ENCODE results near the genes HAP1, NT5C3B, ACLY, KAT2A and STAT5B.

DNA sequence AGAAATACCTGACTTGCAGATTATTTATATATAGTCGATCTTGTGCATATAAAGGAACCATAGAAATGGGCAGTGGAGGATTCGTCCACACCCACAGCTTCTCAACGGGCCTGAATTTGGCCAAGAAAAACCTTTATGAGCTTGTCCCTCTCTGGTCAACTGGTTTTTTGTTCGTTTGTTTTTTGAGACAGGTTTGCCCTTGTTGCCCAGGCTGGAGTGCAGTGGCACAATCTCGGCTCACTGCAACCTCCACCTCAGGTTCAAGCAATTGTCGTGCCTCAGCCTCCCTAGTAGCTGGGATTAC, 2.9 kb downstream of the EIF1 start:
- PRO-cap = unidirectional peak, plus-strand start at position 65 of the sequence

GRCh38 chr17:41697196-41697640, 8.5 kb downstream of the EIF1 start:
- PRO-cap = no peak

- PRO-cap = unidirectional peak, minus-strand start at chr17:41734643
These were observed at the start of gene HAP1 for GRCh38 chr17:41734228-41735332. HAP1 (minus strand) TSS chr17:41734643.

DNA sequence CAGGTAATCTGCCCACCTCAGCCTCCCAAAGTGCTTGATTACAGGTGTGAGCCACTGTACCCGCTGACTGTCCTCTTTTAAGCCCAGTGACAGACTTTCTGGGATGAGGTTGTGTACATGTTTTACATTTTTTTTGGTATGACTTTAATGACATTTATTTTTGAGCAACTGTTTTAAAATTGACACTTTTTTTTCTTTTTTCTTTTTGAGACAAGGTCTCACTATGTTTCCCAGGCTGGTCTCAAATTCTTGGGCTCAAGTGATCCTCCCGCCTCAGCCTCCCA, 16.0 kb upstream of the HAP1 start:
- PRO-cap = no peak

DNA sequence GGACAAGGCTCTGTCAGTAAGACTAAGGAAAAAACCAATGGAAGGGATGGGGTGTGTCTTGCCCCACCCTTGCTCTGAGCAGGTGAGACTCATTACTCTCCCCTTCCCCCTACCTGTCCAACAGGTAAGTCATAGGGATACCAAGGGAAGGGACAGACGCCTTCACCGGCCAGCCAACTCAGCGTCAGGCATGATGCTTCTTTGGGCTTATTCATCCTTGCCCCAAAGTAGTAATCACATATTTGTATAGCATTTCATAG, 424 bp upstream of the JUP start:
- PRO-cap = no peak

DNA sequence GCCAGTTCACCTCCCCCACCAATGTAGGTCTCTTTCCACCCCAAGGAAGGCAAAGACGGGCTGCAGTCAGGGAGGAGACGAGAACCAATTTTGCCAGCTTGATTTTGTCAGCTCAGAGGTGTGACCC, 7.0 kb upstream of the JUP start:
- PRO-cap = no peak

DNA sequence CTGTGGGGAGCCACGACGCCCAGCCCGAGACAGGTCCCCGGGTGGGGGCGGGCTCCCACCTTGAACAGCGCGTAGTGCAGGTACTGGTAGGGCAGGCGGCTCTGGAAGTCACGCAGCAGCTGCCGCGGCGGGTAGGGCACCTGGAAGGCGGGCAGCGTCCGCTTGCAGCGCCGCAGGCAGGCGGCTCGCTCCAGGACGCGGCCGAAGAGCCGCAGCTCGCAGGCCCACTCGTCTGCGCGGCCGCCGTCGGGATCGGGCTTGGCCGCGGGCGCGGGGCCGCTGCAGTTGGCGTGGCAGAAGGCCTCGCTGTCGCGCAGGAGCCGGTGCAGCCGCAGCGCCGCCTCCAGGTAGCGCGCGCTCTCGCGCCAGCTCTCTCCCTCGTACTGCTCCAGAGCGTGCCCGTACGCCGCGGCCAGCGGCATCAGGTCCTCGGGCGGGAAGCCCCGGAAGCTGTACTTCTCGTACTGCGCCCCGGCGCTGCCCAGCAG, 310 bp downstream of the P3H4 start:
- PRO-cap = bidirectional peak, plus-strand start at position 391 of the sequence, minus-strand start at position 260 of the sequence

- PRO-cap = no peak
These were observed 10.2 kb downstream of the FKBP10 start for GRCh38 chr17:41822928-41823502.

GRCh38 chr17:41835287-41836590, at the start of gene NT5C3B:
NT5C3B (minus strand) TSS chr17:41836232.
- PRO-cap = bidirectional peak, plus-strand start at chr17:41835685, minus-strand start at chr17:41835588; bidirectional peak, plus-strand start at chr17:41836333, minus-strand start at chr17:41836188

GRCh38 chr17:41918694-41919087, at the start of gene ACLY:
ACLY (minus strand) TSS chr17:41918951.
- PRO-cap = bidirectional peak, plus-strand start at chr17:41918782, minus-strand start at chr17:41918799; bidirectional peak, plus-strand start at chr17:41919211, minus-strand start at chr17:41918951

- PRO-cap = no peak
These were observed 4.2 kb upstream of the CNP start for GRCh38 chr17:41962308-41962927.

GRCh38 chr17:42076788-42077224, 21.5 kb downstream of the ZNF385C start:
- PRO-cap = no peak

DNA sequence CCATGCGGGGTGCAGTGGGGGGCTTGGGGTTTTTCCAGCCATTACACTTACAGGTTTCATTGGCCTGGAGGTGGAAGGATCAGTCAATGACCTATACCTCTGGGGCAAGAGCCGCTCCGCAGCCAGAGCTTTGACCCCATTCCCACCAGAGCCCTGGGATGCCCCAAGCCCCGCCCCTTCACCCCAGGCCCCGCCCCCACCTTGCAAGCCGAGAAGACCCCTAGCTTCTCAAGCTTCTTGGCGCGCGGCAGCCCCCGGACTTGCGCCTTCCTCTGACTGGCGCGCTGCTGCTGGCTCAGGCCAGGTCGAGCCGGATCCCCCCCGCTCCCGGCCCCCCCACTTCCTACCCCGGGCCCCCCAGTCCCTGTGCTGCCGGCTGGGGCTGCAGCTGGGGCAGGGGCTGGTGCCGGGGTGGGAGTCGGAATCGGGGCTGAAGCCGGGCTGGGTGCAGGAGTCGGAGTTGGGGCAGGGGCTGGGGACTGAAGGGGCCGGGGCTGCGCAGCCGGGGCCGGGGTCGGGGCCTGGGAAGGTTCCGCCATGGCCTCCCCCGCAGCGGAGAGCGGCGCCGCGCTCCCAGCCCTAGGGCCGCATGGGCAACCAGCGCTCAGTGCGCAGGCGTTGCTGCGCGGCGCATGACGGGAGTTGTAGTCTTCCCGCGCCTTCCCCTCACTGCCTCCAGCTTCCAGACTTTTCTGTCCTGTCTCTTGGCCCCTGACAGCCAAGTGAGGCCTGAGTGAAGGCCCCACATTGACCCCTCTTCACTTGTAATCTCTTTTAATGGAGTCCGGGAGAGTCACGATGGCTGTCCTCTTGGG, at the start of gene KAT2A:
TSS of gene KAT2A (minus strand) at position 602 of the 815 bp plus-strand sequence.
- PRO-cap = bidirectional peak, plus-strand start at position 651 of the sequence, minus-strand start at position 581 of the sequence

- PRO-cap = unidirectional peak, minus-strand start at chr17:42128782
These were observed 5.9 kb downstream of the HSPB9 start for GRCh38 chr17:42128451-42129019.

- PRO-cap = bidirectional peak, plus-strand start at chr17:42129740, minus-strand start at chr17:42129611
These were observed 6.7 kb downstream of the HSPB9 start for GRCh38 chr17:42129020-42130009.

GRCh38 chr17:42211658-42212577, 17.6 kb upstream of the GHDC start:
- PRO-cap = no peak

- PRO-cap = no peak
These were observed 9.1 kb downstream of the STAT5B start for GRCh38 chr17:42266721-42267774.

DNA sequence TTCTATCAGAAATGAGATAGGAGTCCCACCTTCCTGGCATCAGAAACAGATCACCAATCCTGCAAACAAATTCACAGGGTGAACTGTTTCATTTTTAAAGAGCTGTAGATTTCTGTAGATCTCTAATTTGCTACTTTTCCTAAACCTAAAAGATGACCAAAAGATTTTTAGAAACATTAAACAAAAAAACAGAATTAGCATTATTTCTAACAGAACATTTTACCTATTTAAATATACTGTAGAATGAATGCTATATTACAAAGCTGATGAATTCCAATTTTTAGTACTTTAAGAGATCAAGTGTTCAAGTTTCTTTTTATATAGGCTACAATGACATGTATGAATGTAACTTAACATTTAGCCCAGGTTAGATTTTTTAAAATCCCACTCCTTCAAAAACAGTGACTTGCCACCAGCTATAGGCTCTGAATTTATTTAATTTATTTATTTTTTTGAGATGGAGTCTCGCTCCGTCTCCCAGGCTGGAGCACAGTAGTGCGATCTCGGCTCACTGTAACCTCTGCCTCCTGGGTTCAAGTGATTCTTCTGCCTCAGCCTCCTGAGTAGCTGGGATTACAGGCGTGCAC, 7.5 kb downstream of the STAT5B start:
- PRO-cap = no peak

DNA sequence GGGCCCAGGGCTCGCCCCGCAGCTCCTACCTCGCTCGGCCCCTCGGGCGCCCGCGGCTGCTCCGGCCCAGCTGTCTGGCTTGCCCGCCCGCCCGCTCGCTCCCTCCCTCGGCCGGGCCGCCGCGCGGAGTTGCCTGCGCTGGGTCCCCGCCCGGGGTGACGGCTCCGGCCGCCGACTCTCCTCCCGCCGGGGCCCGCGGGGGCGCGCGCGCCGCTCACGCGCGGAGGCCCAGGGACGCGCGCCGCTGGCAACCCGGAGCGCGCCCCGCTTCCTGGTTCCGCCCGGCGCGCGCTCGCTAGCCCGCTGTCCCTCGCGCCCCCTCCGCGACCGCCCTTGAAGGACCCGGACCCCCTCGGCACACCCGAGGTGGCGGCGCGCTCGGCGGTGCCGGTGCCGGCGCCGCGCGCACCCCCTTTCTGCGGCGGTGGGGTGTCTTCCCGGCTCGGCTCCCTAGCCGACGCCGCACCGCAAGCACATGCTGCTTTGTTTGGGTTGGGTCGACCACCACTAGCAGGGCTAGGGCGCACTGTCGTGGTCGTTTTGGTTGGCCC, at the start of gene STAT5B:
TSS of gene STAT5B (minus strand) at position 173 of the 551 bp plus-strand sequence.
- PRO-cap = bidirectional peak, plus-strand start at position 269 of the sequence, minus-strand start at position 157 of the sequence

- PRO-cap = no peak
These were observed 19.8 kb downstream of the STAT5A start for GRCh38 chr17:42308016-42308516.

Measured in left lung (tissue), 1 donor.